IMR-90 (cell line): ENCODE results near the gene ARL6IP4.

- RRBS: 1% methylated on average over 57 of the region's 95 CpGs
CAGE:
- cytosol, long polyA plus RNA: start-site peak on the plus strand at chr12:122980678-122980777, 493 and 753 reads in 2 replicates; start-site peak on the plus strand at chr12:122980905-122980944, 76 and 52 reads in 2 replicates
- long polyA plus RNA: start-site peak on the plus strand at chr12:122980678-122980743, 488 and 623 reads in 2 replicates; start-site peak on the plus strand at chr12:122980890-122980944, 67 and 39 reads in 2 replicates
- nucleus, long polyA plus RNA: no peak
These were observed at the start of gene ARL6IP4 for GRCh38 chr12:122980122-122981032. TSS of gene ARL6IP4 (plus strand) at chr12:122980681.

DNA sequence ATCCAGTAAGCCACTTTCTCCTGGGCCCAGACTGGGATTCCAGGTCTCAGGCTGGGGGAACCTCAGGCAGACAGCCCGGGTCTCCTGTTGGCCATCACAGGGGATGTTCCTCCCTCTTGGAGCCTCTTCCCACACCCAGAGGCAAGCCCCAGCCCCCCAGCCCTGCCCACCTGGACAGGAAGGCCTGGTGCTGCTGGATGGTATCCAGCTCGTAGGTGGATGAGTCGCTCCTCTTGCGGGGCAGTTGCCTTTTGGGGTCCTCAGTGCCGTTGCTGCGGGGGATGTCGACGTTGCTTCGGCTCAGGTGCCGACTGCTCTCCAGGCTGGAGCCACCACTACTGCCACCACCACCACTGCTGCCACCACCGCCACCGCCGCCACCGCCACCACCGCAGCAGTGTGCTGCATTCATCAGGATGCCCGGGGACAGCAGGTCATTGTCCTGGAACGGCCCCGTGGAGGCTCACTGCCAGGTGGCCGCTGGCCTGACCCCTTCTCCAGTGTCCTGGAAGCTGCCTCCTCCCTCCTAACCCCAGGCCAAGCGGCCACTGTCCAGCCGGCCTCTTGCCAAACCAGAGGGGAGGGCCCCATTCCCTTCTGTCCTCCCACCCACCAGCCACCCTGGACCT, 14.9 kb downstream of the ARL6IP4 start:
- RRBS: no CpG with 5 or more reads among the region's 21 CpGs
CAGE:
- cytosol, long polyA plus RNA: no peak
- long polyA plus RNA: no peak
- nucleus, long polyA plus RNA: no peak

DNA sequence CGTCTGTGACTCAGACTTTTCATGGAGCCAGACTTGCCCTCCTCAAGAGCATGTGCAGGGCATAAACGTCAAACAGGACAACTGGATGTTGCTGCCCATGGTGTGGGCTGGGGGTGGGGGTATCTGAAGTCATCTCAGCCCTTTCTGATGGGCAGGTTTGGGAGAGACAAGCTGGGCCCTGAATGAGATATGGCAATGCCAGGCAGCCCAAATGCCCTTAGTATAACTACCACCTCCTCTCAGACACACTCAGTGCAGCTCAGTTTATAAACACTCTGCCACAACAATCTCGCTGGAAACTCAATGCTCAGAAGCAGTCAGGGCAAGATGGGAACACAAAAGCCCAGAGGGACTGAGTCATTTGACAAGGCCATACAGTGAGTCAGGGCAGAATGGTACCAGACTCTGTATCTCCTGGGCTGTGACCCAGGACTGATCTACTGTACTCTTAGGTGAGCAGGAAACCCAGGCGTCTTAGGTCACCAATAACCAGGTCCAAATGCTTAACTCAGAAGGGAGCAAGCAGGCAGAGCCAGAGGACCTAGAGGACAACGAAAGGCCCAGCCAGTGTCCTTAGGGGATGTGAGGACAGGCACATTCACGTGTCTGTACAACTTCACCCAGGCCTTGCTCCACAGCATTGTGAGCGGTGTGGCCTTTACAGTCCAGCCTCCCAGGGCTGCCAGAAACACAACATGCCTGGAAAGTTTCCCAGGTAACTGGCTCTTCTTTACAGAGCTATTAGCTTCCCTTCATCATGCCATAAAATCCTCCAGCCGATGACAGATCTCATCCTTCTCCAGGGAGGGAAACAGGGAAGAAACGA, 69.8 kb downstream of the ARL6IP4 start:
- RRBS: no CpG with 5 or more reads among the region's 9 CpGs
CAGE:
- cytosol, long polyA plus RNA: no peak
- long polyA plus RNA: no peak
- nucleus, long polyA plus RNA: no peak

DNA sequence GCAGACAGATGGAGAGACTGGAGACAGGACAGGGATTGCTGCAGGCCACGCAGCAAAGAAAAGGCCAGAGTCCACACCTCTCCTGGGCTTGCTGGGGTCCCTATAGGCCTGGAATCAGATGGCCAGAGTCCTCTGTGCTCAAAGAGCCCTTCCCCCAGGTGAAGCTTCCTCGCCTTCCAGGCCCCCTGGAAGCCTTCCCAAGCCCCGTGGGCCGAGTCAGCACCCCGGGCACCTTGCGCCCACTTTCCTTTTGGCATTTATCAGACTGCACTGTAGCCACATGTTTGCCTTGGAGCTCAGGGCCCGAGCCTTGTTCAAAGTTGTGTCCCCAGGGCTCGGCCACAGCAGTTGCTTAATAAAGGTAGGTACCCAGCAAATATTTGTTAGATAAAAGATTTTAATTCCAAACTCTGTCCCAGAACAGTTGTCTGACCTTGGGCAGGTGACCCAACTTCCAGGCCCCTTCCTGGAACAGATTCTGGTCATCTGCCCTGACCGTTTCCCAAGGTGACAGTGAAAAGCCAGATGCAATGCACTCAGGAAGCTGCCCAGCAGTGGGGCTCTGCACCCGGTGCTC, 81.4 kb downstream of the PITPNM2 start:
- RRBS: no CpG with 5 or more reads among the region's 10 CpGs
CAGE:
- cytosol, long polyA plus RNA: no peak
- long polyA plus RNA: no peak
- nucleus, long polyA plus RNA: no peak

GRCh38 chr12:123221235-123221908, 11.6 kb downstream of the MPHOSPH9 start:
- RRBS: no CpG with 5 or more reads among the region's 4 CpGs
CAGE:
- cytosol, long polyA plus RNA: no peak
- long polyA plus RNA: no peak
- nucleus, long polyA plus RNA: no peak

- RRBS: no CpG with 5 or more reads among the region's 9 CpGs
CAGE:
- cytosol, long polyA plus RNA: no peak
- long polyA plus RNA: no peak
- nucleus, long polyA plus RNA: no peak
These were observed 10.7 kb downstream of the MTRFR start for GRCh38 chr12:123243825-123244379.

DNA sequence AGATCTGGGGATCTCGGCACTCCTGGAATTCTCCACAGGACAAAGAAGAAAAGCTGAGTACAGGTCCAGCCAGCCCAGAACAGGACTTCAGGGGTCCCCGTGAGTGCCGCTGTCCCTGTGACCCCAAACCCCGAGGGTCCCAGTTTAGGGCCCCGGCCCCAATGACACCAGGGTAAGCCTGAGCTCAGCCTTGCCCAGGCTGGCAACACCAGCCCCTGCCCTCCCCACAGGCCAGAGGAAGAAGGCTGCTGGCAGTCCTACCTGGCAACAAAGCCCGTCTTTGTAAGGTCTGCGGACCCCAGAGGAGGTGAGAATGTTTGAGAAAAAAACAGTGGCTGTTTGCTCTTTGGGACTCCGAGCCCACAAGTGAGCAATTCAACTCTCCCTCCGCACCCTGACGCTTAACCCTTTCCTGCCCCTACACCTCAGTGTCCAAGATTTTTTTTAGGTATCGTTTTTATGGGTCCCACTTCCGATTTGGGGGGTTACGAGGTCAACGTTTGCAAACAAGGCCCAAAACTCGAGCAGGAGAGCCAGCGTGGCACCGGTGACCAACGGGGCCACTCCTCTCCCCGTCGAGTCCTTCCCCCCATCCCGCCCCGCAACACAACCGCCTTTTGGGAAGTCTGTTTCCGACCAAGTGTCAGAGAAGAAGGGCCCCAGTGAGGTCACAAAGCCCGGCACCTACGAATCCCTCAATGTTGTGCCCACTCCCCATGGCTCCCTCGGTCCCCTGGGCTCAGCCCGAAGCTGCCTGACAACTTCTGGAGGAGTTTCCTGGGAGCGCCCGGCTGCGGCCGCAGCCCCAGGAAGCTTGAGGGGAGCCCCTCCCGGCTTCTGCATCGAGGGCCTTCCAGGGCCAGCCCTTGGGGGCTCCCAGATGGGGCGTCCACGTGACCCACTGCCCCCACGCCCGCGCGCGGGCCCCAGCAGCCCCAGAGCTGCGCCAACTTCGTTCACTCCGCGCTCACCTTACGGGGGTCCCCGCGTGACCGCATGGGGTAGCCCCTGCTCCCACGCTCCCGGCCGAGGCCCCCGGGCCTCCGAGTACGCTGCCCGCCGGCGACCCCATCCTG, 1.4 kb downstream of the CDK2AP1 start:
- RRBS: 2% methylated on average over 5 of the region's 58 CpGs
CAGE:
- cytosol, long polyA plus RNA: start-site peak on the minus strand centred at position 369 of the sequence, 156 bp wide, 90 and 183 reads in 2 replicates
- long polyA plus RNA: start-site peak on the minus strand centred at position 359 of the sequence, 55 bp wide, 79 and 72 reads in 2 replicates
- nucleus, long polyA plus RNA: no peak

DNA sequence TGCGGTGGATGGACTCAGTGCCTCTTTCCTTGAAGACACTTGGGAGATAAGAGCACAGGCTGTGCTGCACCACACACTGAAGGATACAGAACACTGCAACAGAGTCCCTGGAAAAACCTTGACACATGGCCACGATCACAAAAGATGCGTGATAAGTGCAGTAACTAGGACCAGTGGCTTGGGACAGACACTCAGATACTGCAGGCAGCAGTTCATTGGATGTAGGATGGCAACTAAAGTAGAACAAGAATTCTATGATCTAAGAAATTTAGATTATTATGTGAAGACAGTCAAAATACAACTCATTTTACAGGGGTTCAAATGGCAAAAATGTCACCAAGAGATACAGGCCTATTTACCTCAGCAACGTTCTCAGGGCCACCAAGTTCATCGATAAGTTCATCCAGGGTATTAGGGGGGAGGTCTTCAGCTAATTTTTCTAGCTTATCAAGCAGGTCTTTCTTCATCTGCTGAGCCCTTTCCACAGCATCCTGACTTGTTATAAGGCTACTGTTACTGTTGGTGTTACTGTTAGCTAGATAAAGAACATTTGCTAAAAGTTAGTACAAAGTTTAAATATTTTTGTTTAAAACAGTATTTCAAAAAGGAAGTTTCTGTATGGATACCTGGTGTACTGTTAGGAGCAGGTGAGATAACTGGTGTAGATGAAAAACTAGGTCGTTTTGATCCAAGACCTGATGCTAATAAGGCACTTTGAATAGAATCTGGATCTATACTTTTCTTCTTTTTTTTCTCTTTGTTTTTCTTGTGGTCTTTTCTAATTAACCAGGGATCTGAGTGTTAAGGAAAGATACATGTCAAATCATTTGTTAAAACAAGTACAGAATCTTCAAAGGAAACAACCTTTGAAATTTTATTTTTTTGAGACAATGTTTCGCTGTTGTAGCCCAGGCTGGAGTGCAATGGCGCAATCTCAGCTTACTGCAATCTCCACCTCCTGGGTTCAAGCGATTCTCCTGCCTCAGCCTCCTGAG, 44.3 kb downstream of the SBNO1 start:
- RRBS: no CpG with 5 or more reads among the region's 9 CpGs
CAGE:
- cytosol, long polyA plus RNA: no peak
- long polyA plus RNA: no peak
- nucleus, long polyA plus RNA: no peak

- RRBS: no CpG with 5 or more reads among the region's 4 CpGs
CAGE:
- cytosol, long polyA plus RNA: no peak
- long polyA plus RNA: no peak
- nucleus, long polyA plus RNA: no peak
These were observed 7.0 kb downstream of the KMT5A start for GRCh38 chr12:123390966-123391268.

GRCh38 chr12:123398182-123398997, 14.5 kb downstream of the KMT5A start:
- RRBS: 72% methylated on average over 3 of the region's 19 CpGs
CAGE:
- cytosol, long polyA plus RNA: no peak
- long polyA plus RNA: no peak
- nucleus, long polyA plus RNA: no peak

DNA sequence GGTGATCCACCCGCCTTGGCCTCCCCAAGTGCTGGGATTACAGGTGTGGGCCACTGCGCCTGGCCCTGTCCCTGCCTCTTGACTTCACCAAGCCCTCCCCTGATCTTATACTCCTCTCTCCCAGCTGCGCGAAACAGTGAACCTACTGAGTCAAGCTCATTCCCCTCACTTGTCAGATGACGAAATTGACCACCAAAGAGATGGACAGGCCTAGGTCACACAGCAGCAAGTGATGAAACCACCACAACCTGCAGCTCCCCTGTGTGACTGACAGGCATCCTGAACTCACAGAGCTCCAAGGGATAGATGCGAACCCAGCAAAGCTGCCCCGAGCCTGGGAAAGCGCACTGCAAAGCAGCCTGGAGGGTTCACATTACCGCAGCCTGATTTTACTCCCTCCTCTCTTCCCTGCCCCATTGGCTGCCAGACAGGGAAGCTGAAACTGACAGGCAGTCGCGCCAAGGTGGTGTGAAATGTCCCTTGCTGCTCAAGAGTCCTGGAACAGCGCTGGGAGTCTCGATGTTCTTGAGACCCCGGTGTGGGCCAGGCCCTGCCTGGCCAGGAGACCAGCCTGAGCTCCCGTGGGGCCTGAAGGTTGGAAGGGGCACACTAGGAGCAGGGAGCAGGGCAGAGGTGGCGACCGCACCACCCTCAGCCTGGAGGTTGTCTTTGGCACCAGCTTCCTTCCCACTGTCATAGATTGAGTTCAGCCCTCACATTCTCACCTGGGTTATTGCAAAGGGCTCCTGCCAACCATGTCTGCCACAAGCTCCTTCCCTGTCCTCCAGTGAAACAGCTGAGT, 36.3 kb downstream of the SNRNP35 start:
- RRBS: no CpG with 5 or more reads among the region's 17 CpGs
CAGE:
- cytosol, long polyA plus RNA: no peak
- long polyA plus RNA: no peak
- nucleus, long polyA plus RNA: no peak

DNA sequence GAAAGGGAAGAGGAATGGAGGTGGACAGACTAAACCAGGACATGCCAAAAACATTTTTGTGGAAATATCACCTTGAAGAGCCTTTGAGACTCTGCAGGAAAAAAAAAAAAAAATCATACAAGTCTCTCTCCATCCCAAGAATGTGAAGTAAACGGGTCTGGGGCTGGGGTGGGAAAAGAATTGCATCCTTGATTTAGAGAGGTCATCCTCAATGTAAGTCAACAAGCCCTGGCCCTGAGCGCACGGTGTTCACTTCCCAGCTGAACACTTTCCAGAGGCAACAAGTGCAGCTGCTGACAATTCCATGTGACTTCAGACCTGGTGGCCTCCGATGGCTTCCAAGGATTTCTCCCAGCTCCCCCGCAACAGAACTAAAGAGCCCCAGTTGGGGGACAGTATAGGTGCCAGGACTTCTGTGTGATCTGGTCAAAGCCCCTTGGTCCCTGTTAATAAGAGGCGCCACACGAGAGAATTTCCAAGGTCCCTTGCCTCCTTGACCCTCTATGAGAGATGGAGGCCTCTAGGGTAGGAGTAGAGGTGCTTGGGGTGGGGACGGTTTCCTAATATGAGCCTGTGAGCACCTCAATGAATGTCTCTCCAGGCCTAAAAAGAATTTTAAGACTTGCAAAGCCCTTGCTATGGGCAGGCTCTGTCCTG, 2.4 kb downstream of the RILPL1 start:
- RRBS: no CpG with 5 or more reads among the region's 8 CpGs
CAGE:
- cytosol, long polyA plus RNA: no peak
- long polyA plus RNA: no peak
- nucleus, long polyA plus RNA: no peak

- RRBS: no CpG with 5 or more reads among the region's 4 CpGs
CAGE:
- cytosol, long polyA plus RNA: no peak
- long polyA plus RNA: no peak
- nucleus, long polyA plus RNA: no peak
These were observed 2.1 kb downstream of the ATP6V0A2 start for GRCh38 chr12:123714324-123714657.

DNA sequence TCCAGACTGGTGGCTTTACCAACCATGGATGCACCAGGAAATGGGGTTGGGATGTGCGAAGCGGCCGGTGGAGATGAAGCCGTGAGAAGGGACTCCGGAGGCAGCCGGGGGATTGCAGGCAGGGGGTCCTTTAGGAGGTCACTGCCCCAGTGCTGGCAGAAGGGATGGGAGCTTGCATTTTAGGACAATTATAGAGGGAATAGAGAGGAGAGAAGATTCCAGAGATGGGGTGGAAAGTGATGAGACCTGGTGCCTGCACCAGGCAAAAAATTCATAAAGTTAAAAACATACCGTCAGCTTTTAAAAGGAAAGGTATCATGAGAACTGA, 61.1 kb downstream of the DNAH10 start:
- RRBS: no CpG with 5 or more reads among the region's 7 CpGs
CAGE:
- cytosol, long polyA plus RNA: no peak
- long polyA plus RNA: no peak
- nucleus, long polyA plus RNA: no peak

- RRBS: no CpG with 5 or more reads among the region's 4 CpGs
CAGE:
- cytosol, long polyA plus RNA: no peak
- long polyA plus RNA: no peak
- nucleus, long polyA plus RNA: no peak
These were observed 10.8 kb downstream of the ZNF664 start for GRCh38 chr12:123983802-123984140.

DNA sequence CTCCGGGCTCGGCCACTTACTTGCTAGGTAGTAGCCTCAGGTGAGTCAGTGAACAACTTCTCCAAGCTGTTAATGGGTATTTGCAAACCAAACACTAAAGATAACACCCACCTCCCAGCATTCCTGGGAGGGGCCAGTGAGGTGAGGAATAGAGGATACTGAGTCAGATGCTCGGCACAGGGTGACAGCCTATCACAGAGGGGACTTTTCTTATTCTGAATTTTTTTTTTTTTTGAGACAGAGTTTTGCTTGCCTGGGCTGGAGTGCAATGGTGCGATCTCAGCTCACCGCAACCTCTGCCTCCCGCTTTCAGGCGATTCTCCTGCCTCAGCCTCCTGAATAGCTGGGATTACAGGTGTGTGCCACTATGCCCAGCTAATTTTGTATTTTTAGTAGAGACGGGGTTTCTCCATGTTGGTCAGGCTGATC, 151.0 kb upstream of the RFLNA start:
- RRBS: no CpG with 5 or more reads among the region's 8 CpGs
CAGE:
- cytosol, long polyA plus RNA: no peak
- long polyA plus RNA: no peak
- nucleus, long polyA plus RNA: no peak

- RRBS: 12% methylated on average over 3 of the region's 15 CpGs
CAGE:
- cytosol, long polyA plus RNA: no peak
- long polyA plus RNA: no peak
- nucleus, long polyA plus RNA: no peak
These were observed 5.2 kb upstream of the RFLNA start for GRCh38 chr12:124289636-124290049.

- RRBS: 98% methylated on average over 5 of the region's 26 CpGs
CAGE:
- cytosol, long polyA plus RNA: no peak
- long polyA plus RNA: no peak
- nucleus, long polyA plus RNA: no peak
These were observed 31.2 kb downstream of the RFLNA start for GRCh38 chr12:124326036-124326640.

GRCh38 chr12:124326780-124327260, 31.9 kb downstream of the RFLNA start:
- RRBS: 76% methylated on average over 7 of the region's 10 CpGs
CAGE:
- cytosol, long polyA plus RNA: no peak
- long polyA plus RNA: no peak
- nucleus, long polyA plus RNA: no peak

- RRBS: no CpG with 5 or more reads among the region's 22 CpGs
CAGE:
- cytosol, long polyA plus RNA: no peak
- long polyA plus RNA: no peak
- nucleus, long polyA plus RNA: no peak
These were observed 32.5 kb downstream of the RFLNA start for GRCh38 chr12:124327261-124327847.